Mammary epithelial cell (primary cell): ENCODE data around the gene CC2D1B.

- CAGE, long polyA plus RNA = no peak
Measured at GRCh38 chr1:51642583-51642894, 25.6 kb downstream of the OSBPL9 start.

DNA sequence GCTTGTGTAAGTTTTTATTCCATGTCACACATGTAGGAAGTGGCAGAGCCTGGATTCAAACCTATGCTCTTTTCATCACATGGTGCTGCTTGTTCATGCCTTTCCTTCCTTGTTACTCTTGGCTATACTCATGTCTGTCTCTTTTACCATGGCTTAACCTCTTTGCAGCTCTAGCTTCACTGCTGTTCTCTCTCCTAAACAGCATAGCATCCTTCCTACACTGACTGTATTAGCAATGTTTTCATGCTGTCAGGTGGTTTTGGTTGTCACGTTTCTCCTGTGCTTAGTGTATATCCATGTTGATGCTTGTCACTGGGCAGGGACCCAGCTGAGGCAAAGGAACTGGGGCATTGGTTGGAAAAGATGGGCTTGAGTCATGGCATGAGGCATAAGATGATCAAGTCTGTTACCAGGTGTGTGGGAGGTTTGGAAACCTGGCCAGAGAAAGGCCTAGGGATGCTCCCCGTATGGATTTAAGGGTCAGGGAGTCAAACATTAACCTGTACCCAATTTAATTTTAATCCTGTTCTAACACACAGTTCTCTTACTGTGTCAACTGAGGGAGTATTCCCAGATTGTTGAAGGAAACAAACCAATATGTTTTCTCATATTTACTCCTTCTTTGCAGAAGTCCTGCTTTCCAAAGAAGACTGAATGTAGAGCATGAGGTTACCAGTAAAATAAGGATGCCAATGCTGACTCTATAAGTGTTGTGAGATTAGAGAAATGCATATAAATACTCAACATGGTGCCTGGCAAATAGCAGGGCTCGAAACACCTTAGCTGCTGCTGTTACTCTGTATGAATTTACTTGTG is 69.6 kb downstream of the OSBPL9 start:
- CAGE, long polyA plus RNA = no peak
- RRBS = no CpG with 5 or more reads among the region's 3 CpGs

- CAGE, long polyA plus RNA = no peak
- RRBS = no CpG with 5 or more reads among the region's 4 CpGs
Measured at GRCh38 chr1:51789020-51789857, 89.3 kb downstream of the NRDC start.

DNA sequence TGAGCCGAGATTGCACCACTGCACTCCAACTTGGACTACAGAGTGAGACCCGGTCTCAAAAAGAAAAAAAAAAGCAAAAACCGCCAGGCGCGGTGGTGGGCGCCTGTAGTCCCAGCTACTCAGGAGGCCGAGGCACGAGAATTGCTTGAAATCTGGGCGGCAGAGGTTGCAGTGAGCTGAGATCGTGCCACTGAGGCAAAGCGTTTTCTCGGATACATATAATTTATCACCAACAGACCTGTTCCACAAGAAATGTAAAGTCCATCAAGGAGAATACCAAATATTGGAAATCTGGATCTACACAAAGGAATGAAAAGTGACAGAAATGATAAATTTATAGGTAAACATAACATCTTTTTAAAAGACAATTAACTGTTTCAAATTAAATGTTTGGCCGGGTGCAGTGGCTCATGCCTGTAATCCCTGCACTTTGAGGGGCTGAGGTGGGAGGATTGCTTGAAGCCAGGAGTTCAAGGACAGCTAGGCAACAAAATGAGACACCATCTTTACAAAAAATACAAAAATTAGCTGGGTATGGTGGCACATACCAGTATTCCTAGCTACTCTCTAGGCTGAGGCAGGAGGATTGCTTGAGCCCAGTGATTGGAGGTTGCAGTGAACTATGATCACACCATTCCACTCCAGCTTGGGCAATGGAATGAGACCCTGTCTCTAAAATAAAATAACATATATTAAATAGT is 51.1 kb downstream of the CC2D1B start:
- CAGE, long polyA plus RNA = no peak
- RRBS = no CpG with 5 or more reads among the region's 13 CpGs

DNA sequence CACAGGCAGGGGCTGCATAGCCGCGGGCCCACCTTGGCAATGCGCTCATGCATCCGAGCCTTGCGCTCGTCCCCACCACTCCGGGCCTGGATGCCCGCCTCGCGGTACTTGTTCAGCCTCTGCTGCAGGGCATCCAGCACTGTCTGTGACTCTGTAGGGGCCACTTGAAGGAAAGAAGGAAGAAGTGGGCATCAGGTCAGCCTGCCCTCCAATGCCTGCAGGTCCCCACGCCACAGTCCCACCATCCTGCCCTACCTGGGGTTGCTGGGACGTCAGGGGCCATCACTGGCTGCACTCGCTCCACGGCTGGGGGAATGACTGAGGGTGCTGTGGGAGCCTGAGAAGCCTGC is 7.0 kb downstream of the CC2D1B start:
- CAGE, long polyA plus RNA = no peak
- RRBS = no CpG with 5 or more reads among the region's 14 CpGs

DNA sequence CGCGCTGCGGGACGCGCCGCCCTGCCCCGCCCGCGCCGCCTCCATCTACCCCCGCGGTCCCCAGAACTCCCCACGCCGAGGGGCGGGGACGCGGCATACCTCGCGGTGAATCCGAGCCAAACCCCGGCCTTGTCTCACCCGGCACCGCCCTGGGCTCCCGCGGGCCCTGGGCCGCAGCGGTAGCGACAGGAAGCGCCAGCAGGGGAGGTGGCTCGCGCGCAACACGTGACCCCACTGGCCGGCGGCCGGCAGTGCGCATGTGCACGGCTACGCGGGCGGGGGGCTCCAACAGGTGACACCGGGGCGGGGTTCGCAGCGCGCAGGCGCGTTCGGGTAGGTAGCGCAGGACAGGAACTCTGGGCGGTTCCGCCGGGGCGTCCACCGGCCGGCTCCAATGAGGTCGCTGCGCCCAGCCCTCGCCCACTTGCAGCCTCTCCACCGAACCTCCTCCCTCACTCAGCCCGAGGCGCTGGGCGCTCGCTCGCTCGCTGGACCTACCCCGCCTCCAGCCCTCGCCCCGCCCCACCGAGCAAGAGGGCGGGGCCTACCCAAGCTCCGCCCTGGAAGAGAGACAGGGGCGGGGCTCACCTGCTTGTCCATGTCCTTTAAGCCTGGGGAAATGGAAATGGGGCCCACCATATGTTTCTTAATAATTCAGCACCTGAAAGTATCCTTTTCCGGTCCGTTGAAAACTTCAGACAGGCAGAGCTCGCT is at the start of gene CC2D1B:
Gene CC2D1B (minus strand): TSS at position 236 of the 714 bp plus-strand sequence.
- CAGE, long polyA plus RNA = no peak
- RRBS = under 1% methylated on average over 28 of the region's 76 CpGs

GRCh38 chr1:52411054-52411274 is 6.6 kb downstream of the PRPF38A start:
- CAGE, long polyA plus RNA = no peak
- RRBS = no CpG with 5 or more reads among the region's 2 CpGs

DNA sequence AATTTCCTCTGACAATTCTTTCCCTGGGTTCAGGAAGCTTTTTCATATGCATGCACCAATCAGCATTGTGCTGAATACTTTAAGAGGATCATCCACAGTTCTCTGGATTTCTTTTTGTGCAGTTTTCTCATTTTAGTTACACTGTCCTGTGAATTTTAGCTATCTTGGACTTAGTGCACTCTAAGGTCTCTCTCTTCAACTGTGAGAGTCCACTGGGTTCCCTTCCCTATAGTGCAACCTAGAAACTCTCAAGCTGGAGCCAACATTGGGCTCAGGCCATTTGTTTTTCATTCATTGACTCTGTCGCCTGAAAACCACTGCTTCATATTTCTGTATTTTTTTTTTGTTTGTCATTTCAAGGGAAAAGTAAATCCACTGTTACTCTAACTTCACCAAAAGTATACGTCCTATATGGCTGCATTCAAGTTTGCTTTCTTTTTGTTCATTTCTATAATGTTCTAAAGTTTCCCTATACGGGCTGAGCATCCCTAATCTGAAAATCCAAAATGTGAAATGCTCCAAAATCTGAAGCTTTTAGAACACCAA is 45.7 kb downstream of the TUT4 start:
- CAGE, long polyA plus RNA = no peak
- RRBS = no CpG with 5 or more reads among the region's 3 CpGs

GRCh38 chr1:52550512-52550843 is 2.4 kb downstream of the TUT4 start:
- CAGE, long polyA plus RNA = no peak
- RRBS = no CpG with 5 or more reads among the region's 7 CpGs

- CAGE, long polyA plus RNA = no peak
- RRBS = no CpG with 5 or more reads among the region's 4 CpGs
Measured at GRCh38 chr1:52556708-52557350, 3.9 kb upstream of the TUT4 start.

- CAGE, long polyA plus RNA = no peak
- RRBS = no CpG with 5 or more reads among the region's 4 CpGs
Measured at GRCh38 chr1:52641282-52641762, 8.4 kb downstream of the SHISAL2A start.

GRCh38 chr1:52659781-52660310 is 26.9 kb downstream of the SHISAL2A start:
- CAGE, long polyA plus RNA = no peak
- RRBS = no CpG with 5 or more reads among the region's 6 CpGs

- CAGE, long polyA plus RNA = no peak
- RRBS = no CpG with 5 or more reads among the region's 15 CpGs
Measured at GRCh38 chr1:52726994-52727551, 820 bp downstream of the ZYG11B start.

- CAGE, long polyA plus RNA = no peak
- RRBS = 29% methylated on average over 1 of the region's 9 CpGs
Measured at GRCh38 chr1:52919150-52920382, 2.0 kb downstream of the ECHDC2 start.

DNA sequence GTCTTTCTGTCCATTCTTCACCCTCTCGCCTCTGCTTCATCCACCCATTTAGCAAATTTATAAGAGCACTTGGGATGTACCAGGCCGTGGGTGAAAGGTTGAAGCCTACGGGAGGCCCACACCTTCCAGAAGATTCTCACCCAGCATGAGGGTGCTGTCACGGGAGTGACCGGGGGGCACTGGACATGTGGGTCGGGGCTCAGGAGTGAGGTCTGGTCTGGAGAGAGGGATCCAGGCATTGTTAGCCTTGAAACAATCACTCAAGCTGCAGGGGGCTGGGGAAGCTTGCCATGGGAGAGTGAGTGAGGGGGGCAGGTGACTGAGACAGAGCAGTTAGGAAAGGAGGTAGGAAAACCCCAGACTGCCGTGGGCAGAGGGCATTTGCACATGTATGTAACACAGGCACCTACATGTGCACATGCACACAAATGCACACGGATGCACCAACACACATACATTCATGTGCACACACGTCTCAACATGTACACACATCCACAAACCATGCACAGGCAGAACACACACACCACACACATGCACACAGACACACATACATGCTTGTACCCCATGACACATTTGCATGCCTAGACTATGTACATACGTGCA is 20.3 kb downstream of the PODN start:
- CAGE, long polyA plus RNA = no peak
- RRBS = no CpG with 5 or more reads among the region's 10 CpGs

GRCh38 chr1:53197799-53198418 is 1.3 kb downstream of the CPT2 start:
- CAGE, long polyA plus RNA = no peak
- RRBS = no CpG with 5 or more reads among the region's 8 CpGs

DNA sequence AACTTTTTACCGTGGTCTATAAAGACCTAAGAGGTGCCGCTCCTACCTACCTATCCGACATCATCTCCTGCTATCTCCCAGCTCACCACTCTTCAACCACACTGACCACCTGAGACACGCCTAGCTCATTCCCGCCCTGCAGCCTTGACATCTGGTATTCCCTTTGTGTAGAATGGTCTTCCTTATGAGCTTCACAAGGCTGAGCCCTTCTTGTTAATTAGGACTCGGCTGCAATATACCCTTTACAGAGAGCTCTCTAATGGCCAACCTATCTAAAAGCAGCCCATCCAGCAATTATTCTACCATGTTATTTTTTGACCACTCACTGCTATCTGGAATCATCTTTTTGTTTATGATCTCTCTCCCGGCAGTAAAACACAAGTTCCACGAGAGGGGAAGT is 609 bp downstream of the MAGOH start:
- CAGE, long polyA plus RNA = no peak
- RRBS = no CpG with 5 or more reads among the region's 8 CpGs

GRCh38 chr1:53736887-53737236 is 2.1 kb downstream of the GLIS1 start:
- CAGE, long polyA plus RNA = no peak
- RRBS = no CpG with 5 or more reads among the region's 5 CpGs

GRCh38 chr1:53765654-53766167 is 26.7 kb upstream of the GLIS1 start:
- CAGE, long polyA plus RNA = no peak
- RRBS = no CpG with 5 or more reads among the region's 1 CpG

- CAGE, long polyA plus RNA = no peak
- RRBS = no CpG with 5 or more reads among the region's 11 CpGs
Measured at GRCh38 chr1:54227072-54227738, 27.2 kb downstream of the MRPL37 start.